Epithelial cell of proximal tubule (primary cell): Measurements from ENCODE around the genes CPHXL, CENPN and ATMIN.

DNA sequence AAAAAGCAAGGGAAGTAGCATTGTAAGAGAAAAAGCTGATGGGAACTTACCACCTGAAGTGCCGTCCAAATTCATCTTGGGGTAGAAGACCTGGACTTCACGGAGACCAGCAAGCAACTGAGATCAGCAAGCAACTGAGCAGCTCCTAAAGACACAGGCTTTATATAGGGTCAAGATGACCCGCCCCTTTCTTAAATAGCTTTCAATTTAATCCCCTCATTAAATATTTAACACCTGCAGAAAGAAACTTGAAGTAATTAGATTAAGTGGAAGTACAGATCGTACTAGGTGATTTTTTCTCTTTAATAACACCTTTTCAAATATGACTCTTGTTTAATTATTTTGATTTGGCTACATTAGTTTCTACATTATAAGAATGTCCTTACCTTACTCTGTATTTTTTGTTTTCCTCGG lies at the start of gene CPHXL:
Gene CPHXL (minus strand): TSS at position 123 of the 414 bp plus-strand sequence.
- RAMPAGE, long total RNA = no peak
- RRBS = no CpG with 5 or more reads among the region's 5 CpGs

DNA sequence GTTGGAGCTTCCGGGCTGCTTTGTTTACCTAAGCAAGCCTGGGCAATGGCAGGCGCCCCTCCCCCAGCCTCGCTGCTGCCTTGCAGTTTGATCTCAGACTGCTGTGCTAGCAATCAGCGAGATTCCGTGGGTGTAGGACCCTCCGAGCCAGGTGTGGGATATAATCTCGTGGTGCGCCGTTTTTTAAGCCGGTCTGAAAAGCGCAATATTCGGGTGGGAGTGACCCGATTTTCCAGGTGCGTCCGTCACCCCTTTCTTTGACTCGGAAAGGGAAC lies 101.1 kb upstream of the CPHXL start:
- RAMPAGE, long total RNA = no peak
- RRBS = no CpG with 5 or more reads among the region's 16 CpGs

DNA sequence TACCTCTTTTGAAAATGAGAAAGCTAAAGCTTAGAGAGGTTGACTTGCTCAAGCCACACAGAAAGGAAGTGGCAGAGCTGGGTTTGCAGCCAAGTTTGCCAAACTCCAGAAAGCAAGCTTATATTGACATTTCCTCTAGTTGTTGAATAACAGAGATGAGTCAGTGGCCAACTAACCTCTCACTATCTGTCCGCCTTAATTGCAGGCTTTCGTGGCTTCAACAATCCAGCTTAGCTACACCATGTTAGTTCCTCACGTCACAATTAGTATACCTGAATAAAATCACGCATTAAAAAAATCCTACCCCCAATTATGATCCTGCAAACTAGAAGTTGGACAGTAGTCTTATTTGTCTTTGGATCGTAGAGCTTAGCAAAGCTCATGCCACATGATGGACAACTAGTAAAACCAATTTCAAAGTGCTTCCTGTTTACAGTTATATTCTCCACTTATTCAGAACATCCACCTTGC lies 151.7 kb downstream of the CNTNAP4 start:
- RAMPAGE, long total RNA = no peak
- RRBS = no CpG with 5 or more reads among the region's 5 CpGs

- RAMPAGE, long total RNA = no peak
- RRBS = no CpG with 5 or more reads among the region's 4 CpGs
Measured at GRCh38 chr16:76879340-76879812, 311.6 kb upstream of the MON1B start.

- RAMPAGE, long total RNA = no peak
- RRBS = no CpG with 5 or more reads among the region's 3 CpGs
Measured at GRCh38 chr16:76900302-76900677, 290.7 kb upstream of the MON1B start.

DNA sequence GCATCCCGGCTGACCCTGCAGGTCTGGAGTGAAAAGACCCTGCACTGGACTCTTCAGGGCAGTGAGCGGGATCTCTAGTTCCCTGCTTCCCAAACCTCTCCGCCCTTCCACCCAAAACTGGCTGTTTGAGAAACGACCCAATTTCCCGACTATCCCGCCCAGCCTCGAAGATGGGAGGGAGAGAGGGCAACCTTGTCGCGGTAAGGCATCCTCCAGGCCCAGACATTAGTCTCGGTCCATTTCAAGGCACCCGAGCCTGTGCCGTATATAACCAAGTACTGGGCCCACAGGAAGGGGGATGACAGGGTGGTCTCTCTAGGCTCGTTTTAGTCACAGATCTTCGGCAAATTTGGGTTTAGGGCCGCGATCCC lies 339 bp upstream of the VAT1L start:
- RAMPAGE, long total RNA = no peak
- RRBS = no CpG with 5 or more reads among the region's 16 CpGs

GRCh38 chr16:78715672-78716211 lies 616.3 kb downstream of the WWOX start:
- RAMPAGE, long total RNA = no peak
- RRBS = no CpG with 5 or more reads among the region's 5 CpGs

DNA sequence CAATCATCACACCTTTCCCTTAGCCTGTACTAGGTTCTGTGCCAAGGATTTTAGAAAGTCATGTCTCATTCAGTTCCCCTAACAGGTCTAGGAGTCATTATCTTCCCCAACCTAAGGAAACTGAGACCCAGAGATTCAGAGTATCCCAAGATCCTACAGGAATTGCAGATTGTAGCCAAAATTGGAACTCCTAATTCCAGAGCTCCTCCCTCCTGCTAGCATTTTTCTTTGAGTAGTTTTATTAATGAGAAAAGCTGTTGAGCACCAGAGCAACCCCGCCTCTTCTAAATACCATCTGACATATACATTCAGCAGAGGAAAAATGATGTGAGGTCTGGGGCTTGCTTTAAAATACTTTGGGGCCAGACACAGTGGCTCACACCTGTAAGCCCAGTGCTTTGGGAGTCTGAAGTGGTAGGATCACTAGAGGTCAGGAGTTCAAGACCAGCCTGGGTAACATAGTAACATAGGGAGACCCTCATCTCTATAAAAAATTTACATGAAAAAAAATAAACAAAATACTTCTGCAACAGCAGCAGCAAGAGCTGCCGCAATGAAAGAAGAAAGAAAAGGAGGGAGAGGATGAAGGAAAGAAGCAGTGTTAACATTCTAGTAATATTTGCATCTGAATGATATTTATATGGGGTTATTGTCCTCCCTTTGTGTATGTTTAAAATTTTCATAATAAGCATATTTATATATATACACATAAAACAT lies 730.3 kb downstream of the WWOX start:
- RAMPAGE, long total RNA = no peak
- RRBS = no CpG with 5 or more reads among the region's 2 CpGs

GRCh38 chr16:79380932-79381376 lies 219.6 kb downstream of the MAF start:
- RAMPAGE, long total RNA = no peak
- RRBS = no CpG with 5 or more reads among the region's 4 CpGs

GRCh38 chr16:79400747-79401061 lies 199.8 kb downstream of the MAF start:
- RAMPAGE, long total RNA = no peak
- RRBS = no CpG with 5 or more reads among the region's 5 CpGs

DNA sequence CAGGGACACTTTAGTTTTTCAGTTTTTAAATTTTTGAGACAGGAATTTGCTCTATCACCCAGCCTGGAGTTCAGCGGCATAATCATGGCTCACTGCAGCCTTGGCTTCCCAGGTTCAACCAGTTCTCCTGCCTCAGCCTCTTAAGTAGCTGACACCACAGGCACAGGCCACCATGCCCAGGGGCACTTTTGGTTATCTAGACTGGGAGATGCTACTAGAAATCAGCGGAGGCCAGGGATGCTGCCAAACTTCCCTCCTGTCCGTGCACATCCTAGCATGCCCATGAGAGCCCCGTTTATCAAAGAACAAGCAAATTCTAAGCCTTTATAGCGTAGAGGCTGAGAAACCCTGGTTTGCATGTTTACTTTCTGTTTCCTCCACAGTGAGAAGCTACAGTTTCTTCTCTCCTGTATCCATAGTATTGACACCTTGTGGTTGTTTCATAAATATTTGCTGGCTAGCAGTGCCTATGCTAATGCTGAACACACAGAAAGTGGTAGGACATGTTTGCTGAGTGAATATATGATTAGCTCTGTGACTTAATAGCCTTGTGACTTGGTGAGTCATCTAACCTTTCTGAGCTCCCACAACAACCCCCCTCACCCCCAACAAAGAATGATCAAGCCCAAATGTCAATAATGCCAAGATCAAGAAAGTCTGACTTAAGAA lies 39.2 kb upstream of the MAF start:
- RAMPAGE, long total RNA = no peak
- RRBS = no CpG with 5 or more reads among the region's 5 CpGs

DNA sequence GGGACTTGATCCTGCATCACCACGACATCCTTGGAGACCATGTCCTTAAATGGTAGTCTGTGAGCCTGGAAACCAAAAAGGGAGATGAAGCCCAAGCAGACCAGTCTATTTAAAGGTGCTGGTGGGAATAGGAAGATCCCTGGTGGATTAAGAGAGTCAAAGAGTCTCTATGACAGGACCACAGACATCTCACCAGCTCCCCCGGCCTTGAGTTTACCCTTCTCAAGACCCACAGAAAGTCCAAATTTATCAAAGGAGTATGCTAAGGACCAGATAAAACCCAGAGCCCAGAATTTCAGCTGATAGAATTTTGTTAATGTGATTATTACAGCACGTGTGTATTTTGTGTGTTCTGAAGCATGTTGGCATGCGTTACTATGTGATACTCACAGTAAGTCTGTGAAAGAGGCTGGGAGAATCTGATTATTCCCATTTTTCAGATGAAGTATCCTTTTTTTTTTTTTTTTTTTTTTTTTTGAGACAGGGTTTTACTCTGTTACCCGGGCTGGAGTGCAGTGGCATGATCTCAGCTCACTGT lies 33.0 kb upstream of the DYNLRB2 start:
- RAMPAGE, long total RNA = no peak
- RRBS = no CpG with 5 or more reads among the region's 5 CpGs

DNA sequence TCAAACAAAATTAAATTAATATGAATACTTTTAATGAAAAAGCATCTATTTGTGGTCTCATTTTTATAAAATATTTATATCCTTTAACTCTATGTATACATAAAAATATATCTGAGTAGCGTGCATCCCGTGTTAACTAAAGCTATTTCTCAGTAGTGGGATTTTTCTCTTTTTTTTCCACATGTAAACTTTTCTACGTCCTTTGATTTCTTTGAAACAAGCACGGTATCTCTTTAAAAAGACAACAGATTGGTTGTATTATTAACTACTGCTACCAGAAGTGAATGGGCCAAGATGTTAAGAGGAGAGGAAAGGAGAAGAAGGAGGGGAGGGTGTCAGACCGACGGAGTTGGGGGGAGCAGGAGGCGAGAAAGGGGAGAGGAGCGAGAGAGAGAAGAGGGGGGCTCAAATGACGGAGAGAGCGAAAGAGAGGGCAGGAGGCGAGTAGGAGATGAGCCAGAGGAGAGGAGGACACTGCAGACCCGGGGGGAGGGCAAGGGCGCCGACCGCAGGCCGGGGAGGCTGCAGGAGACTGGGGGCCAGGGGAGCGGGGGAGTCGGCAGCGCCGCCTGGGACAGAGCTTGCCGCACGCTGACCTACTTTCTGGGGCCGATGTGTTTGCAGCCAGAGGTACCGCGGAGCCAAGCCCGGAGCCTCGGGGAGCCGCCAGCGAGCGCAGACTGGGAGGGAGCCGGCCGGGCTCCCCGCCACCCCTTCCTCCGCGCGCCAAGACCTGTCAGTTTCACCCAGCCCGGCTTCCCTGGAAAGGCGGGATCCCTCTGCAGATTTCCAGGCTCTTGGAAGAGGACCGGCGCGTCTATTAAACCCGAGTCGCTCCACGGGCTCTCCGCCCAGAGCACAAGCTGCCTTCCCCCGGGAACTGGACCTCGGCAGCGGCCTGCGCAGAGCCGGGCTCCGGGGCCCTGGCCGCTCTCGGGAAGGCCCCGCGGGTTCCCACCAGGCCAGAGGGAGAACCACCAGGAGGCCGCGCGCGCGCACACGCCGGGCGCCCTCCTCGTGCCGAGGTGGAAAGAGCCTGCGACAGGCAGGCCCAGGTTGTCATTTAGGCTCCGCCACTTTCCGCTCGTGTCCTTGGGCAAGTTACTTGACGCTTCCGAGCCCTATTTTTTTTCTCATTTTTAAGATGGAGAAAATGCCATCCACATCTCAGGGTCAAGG lies 74.7 kb downstream of the CMC2 start:
- RAMPAGE, long total RNA = no peak
- RRBS = 1% methylated on average over 33 of the region's 71 CpGs

DNA sequence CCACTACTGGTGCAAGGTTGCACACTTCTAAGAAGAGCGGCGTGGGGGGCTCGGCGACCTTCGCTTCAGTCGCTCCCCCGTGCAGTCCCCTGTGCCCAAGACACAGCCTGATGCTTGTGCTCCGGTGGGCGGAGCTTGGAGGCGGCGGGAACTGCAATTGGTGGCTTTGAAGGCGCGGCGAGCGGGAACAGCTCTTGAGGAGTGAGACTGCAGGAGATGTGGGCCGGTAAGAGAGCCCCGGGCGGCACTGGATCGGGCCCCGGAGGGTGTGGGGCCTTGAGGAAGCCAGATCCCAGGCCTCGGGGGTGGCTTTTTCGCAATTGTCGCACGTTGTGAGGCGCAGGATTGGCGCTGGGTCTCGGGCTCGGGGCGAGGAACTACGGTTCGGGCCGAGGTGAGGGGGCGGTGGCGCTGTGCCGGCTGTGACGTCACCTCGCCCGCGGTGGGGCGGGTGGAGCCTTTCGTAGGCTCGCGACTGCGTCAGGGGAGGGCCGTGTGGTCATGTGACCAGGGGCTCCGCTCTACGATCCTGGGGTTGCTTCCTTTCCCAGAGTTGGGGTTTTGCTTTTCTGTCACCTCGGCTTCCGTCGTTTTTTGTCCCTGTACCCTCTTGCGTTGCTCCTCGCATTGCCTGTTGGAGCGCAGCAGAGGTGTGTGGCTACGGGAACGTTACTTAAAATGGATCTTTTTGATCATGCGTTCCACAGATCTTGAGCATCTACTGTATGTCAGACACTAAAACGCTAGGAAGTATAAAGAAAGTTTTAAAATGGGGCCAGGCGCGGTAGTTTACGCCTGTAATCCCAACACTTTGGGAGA lies at the start of gene CENPN:
Gene CENPN (plus strand): TSS at position 163 of the 819 bp plus-strand sequence.
- RAMPAGE, long total RNA = start-site peak on the plus strand centred at position 174 of the sequence, 66 bp wide, 859 and 127 reads in 2 replicates
- RRBS = under 1% methylated on average over 5 of the region's 60 CpGs

DNA sequence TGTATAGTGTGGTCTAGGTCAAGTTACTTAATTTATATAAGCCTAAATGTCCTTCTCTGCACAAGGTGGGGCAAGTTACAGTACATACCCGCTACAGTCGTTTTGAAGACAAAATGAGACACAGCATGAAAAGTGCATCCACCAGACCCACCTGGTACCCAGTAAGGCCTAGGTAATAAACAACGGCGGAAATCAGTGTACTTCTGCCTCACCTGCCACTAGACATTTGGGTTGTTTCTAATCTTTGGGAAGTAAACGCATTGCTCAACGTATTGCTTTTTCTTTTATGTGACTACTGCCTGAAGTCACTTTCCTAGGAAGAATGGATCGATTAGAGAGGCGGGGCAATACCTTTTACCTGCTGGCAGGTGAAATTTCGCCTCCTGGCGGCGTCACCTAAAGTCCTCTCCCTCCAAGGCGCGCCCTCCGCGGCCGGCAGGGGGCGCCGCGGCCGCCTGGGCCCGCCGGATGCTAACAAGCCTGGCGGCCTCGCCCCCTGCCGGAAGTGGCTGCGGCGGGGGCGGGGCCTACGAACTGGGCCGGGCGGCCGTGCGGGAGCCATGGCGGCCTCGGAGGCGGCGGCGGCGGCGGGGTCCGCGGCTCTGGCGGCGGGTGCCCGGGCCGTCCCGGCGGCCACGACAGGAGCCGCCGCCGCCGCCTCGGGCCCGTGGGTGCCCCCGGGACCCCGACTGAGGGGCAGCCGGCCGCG lies at the start of gene ATMIN:
Gene ATMIN (plus strand): TSS at position 532 of the 709 bp plus-strand sequence.
- RAMPAGE, long total RNA = no peak
- RRBS = 2% methylated on average over 18 of the region's 60 CpGs

- RAMPAGE, long total RNA = no peak
- RRBS = no CpG with 5 or more reads among the region's 2 CpGs
Measured at GRCh38 chr16:81039296-81039723, 3.7 kb downstream of the ATMIN start.

DNA sequence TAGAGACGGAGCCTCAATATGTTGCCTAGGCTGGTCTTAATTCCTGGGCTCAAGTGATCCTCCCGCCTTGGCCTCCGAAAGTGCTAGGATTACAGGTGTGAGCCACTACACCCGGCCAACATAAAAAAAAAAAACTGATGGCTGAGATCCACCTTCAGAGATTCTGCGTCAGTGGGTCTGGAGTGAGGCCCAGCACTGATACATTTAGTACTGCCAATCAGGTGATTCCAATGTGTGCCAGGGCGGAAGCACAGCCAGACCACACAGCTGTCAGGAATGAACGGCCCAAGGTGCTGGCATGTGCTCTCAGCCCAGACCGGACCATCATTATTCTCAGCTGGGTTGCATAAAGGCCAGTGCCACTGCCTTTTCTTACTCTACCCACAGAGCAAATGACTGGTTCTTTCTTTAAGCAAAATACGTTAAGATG lies 1.2 kb upstream of the BCO1 start:
- RAMPAGE, long total RNA = no peak
- RRBS = no CpG with 5 or more reads among the region's 9 CpGs

GRCh38 chr16:81448349-81449126 lies 3.9 kb downstream of the CMIP start:
- RAMPAGE, long total RNA = no peak
- RRBS = 6% methylated on average over 2 of the region's 19 CpGs

DNA sequence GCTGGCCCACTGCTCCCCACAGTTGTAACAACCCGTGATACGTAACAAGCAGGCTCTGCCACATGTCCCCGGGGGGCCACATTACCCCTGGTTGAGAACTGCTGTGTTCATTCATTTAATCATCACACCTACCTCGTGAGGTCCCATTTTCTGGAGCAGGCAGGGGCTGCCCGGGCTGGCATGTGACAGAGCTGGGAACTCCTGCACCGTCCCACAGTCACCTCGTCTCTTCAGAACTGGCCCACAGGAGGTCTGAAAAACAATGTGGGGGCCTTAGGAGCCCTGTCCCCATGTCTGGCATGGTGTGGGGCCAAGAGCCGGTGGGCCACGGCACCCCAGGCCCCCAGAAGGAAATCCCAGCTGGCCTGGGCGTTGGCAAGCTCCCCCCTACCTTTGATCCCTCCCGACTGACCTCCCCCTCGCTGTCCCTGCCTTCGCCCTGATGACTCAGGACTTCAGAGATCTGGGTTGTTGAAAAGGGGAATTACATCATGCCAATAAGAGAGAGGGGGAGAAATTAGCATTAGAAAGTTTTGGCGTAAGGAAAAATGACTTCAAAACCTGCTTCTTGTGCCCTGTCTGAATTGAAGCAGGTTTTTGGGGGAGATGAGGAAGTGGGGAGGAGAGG lies 13.0 kb downstream of the CMIP start:
- RAMPAGE, long total RNA = no peak
- RRBS = 26% methylated on average over 2 of the region's 14 CpGs

DNA sequence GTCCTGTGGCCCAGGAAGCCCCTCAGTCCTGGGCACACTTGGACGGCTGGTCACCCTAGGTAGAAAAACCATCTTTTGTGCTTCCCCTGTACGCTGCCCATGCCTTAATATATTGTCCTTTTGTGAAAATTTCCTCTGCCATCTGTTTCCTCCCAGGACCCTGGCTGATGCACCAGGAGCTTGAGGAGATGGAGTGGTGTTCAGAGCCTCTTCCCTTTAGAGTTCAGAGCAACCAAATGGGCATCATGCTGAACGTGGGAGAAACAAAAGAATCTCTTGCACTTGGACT lies 15.8 kb downstream of the CMIP start:
- RAMPAGE, long total RNA = no peak
- RRBS = no CpG with 5 or more reads among the region's 3 CpGs